Omental fat pad (tissue), 4 donors: ENCODE results near the gene THOC1.

GRCh38 chr18:213294-214497, 54.2 kb downstream of the THOC1 start:
- PRO-cap = no peak
- RAMPAGE, long total RNA, 4 experiments = no peak in any of the 4 experiments

GRCh38 chr18:217911-218746, 49.7 kb downstream of the THOC1 start:
- PRO-cap = no peak
- RAMPAGE, long total RNA, 4 experiments = no peak in any of the 4 experiments

DNA sequence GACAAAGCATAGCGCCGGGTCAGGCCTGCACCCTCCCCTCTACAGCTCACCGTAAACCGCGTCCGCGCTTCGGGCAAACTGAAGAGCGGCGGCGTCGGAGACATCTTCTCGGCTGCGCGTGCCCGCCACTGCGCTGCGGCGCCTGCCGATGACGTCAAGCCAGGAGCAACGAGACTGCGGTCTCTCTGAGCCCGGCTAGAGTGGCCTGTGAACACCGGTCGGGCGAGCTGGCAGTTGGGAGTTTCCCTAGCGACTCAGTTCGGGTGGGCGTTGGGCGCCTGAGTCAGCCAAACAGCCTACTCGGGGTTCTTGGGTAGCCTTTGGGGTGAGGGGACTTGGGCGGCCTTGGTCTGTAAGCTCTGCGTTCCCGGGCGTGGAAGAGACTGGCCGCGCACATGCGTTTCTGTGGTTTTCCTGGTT, at the start of gene THOC1:
Gene THOC1 (minus strand): TSS at position 132 of the 420 bp plus-strand sequence.
- PRO-cap = no peak
- RAMPAGE, long total RNA, 4 experiments = start-site peak on the plus strand in 1 of 4 experiments, centred at position 193 of the sequence, 6 reads per replicate; start-site peak on the minus strand in 4 of 4 experiments, centred at positions 113 to 124 of the sequence, 41 to 478 reads per replicate

DNA sequence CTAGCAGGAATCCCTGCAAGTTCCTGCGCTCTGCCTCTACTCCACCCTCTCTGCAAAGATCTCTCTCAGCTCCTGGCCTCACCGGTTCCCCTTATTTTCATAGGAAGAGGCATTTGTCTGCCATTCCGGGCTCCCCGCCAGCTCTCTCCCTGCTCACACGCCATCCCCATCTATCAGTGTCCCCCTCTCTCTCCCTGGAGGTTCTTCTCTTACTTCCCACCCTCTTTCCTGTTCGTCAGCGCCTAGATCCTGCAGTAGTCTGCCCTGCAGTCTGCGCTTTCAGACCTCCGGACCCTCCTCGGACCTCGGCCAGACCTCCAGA, 13.7 kb upstream of the COLEC12 start:
- PRO-cap = no peak
- RAMPAGE, long total RNA, 4 experiments = no peak in any of the 4 experiments

DNA sequence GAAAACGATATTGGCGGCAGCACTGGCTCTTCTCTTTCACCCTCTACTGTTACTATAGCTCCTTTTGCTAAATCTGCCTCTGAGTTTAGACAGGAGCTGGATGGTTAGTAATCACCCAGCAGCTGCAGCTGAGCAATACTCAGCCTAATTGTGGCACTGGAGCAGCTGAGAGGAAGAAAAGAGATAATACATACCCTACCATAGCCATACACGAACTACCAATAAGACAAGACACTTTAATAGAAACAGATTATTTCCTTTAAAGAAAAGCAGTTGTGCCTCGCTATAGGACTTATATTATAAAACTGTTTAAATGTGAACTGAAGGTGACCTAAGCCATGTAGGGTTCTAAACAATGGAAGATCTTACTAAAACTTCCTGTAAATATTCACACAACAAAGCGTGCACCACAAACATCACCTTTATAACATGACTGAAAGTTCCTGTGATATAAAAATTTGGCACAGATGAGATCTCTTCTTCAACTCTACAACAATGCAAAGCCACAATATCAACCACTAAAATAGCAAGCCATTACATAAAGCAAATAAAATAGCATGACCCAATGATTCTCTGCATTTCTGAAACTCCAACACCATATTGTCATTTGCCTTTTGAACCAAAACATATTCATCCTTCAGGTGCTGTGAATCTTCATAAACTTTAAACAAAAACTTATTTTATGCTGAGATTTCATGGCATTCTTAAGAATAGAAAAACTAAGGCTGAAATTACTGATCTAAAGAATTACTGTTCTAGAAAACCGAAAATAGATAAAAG, 3.6 kb downstream of the YES1 start:
- PRO-cap = no peak
- RAMPAGE, long total RNA, 4 experiments = no peak in any of the 4 experiments

DNA sequence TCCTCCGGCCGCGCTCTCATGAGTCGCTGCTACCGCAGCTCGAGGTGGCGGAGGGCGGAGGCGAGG, 92 bp downstream of the YES1 start:
- PRO-cap = no peak
- RAMPAGE, long total RNA, 4 experiments = no peak in any of the 4 experiments

DNA sequence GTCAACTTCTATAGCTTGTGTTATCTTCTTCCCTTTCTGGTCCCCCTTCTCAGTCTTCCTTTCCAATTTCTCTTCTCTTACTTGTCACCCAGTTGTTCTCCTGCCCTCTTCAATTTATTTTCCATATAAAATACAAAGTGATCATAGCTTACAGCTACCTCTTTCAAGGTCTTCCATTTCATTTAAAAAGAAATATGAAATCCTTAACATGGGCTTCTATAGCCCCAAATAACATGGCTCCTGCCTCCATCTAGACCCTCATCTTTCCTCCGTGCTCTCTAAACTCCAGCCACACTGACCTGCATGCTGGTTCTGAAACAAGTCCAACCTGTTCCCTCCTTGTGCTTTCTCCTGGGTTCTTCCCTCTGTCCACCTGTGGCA, 443.9 kb downstream of the METTL4 start:
- PRO-cap = no peak
- RAMPAGE, long total RNA, 4 experiments = no peak in any of the 4 experiments

DNA sequence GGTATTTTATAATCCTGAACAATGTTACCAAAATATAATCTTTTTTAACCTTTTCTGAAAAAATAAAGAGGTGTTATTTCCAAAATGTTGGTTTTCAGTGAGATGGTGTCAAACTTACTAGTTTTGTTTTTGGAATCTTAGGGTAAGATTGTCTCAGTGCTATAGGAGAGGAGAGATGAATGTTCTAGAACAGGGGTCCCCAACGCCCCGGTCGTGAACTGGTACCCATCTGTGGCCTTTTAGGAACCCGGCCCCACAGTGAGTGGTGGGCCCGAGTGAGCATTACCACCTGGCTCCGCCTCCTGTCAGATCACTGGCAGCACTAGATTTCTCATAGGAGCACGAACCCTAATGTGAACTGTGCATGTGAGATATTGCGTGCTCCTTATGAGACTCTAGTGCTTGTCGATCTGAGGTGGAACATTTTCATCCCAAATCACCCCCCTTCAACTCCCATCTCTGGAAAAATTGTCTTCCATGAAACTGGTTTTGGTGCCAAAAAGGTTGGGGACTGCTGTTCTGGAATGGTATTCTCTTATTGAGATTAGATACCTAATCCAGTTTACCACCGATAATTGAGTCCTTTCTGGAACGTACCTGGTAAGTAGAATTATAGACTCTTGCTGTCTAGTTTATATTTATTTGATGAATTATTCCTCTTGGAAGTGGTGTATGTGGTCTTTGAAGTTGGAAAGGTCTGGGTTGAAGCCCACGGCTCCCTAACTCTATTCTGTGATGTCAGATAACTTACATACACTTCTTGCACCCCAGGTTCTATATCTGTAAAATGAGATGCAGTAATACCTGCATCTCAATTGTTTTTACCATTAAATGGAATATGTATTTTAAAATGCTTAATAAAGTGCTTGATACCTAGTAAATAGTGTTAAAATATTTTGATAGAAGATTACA, 40.8 kb downstream of the SMCHD1 start:
- PRO-cap = no peak
- RAMPAGE, long total RNA, 4 experiments = no peak in any of the 4 experiments

- PRO-cap = no peak
- RAMPAGE, long total RNA, 4 experiments = no peak in any of the 4 experiments
Observed at GRCh38 chr18:2728848-2729683, 73.5 kb downstream of the SMCHD1 start.

- PRO-cap = no peak
- RAMPAGE, long total RNA, 4 experiments = no peak in any of the 4 experiments
Observed at GRCh38 chr18:2786716-2787297, 60.0 kb upstream of the EMILIN2 start.

- PRO-cap = no peak
- RAMPAGE, long total RNA, 4 experiments = no peak in any of the 4 experiments
Observed at GRCh38 chr18:2855310-2856360, 8.8 kb downstream of the EMILIN2 start.

DNA sequence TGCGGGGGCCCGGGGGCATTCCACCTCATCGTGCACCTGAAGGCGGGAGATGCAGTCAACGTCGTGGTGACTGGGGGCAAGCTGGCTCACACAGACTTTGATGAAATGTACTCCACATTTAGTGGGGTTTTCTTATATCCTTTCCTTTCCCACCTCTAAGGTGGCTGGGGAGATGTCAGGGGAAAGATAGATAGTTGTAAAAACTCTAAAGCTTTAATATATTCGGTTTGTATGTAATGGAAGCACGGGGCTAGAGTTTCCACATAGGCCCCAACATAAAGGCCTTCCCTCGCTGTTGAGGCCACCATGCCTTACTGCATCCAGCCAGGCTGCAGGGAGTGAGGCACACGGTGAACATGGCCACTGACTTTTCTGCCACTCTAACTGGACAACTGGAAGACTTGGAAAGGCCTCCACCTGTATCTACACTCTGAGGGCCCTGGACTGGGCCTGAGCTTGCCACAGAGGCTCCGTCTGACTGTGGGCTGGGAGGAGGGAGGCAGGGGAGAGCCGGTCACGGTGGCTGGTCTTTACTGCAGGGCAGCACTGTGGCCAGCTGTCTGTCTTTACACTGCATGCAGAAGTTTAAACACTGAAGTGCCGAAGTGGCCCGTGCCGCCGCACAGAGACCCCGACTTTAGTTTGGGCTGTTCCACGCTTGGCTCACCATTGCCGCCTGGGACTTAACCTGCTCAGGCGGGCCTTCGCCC, 66.6 kb downstream of the EMILIN2 start:
- PRO-cap = no peak
- RAMPAGE, long total RNA, 4 experiments = no peak in any of the 4 experiments

- PRO-cap = no peak
- RAMPAGE, long total RNA, 4 experiments = no peak in any of the 4 experiments
Observed at GRCh38 chr18:2961733-2962341, 51.1 kb downstream of the LPIN2 start.

DNA sequence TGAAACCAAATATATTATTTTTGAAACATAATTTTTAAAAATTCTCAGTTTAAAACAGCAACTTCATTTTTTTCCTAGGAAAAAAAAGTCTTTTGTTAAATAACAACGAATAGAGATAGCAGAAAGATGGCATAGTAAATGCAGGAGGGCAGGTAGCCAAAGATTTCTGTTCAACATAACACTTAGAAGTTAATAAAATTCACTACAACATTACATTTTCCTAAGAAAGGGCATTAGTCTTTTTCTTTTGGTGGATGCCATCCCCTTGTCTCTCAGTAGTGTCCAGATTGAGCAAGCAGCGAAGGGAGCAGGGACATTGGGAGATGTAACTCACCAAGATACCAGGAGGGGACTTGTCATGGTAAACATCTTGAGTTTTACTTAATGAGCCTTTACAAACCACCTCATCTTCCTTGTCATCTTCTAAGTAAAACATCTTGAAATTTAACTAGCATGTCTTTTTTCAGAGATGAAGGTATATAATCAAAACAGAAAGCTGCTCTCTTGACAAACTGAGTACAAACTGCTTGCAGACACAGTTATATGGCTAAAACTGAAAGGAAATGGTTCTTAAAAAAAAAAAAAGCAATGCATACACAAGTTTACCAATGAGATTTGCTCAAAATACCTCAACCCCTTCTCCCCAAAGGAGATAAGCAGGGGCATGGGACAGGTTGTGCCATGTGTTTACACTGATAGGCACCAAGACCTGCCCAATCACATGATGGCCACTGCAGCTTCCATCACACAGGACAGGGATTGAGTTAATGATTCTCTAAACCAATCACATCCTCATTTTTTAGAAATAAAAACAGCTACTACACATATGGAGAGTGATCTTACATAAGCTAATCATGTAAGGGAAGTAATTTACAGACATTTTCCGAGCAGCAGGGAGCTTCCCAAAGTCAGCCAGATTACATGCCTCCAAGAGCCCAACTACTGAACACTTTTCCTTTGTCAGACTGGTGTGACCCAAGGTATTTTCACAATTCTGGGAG, 30.3 kb downstream of the LPIN2 start:
- PRO-cap = no peak
- RAMPAGE, long total RNA, 4 experiments = no peak in any of the 4 experiments

DNA sequence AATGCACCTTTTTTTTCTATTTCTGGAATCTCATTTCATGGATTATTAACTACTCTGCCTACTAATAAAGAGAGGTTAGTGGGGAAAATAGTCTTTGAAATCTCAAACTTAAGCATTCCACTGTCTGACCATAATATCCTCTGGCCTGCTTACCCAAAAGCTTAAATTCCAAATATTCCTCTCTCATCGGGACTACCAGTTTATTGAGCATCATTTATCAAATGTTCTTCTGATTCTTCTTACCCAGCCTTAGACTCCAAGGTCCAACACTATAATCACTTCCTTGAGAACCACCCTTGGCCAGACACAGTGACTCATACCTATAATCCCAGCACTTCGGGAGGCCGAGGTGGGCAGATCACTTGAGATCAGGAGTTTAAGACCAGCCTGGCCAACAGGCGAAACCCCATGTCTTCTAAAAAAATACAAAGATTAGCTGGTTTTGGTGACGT, 38.6 kb upstream of the LPIN2 start:
- PRO-cap = no peak
- RAMPAGE, long total RNA, 4 experiments = no peak in any of the 4 experiments

DNA sequence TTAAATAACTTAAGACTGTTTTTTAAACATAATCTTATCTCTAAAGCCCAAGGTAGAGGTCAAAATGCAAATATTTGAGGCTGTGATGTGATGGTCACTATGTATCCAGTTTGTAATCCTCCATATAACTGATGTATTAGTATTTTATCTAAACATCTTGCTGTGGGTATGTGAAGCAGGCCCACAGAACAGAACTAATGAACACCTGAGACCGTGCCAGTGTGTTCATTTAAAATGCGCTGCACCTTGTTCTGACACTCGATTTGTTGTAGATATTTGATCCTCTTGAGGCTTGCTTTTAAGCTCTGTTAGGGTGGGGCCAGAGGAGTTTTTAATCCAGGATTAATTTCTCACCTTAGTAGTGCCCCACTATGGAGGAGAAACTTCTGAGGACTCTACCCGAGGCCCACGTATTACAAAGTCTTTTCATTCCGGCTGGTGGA, 49.6 kb upstream of the LPIN2 start:
- PRO-cap = no peak
- RAMPAGE, long total RNA, 4 experiments = no peak in any of the 4 experiments

DNA sequence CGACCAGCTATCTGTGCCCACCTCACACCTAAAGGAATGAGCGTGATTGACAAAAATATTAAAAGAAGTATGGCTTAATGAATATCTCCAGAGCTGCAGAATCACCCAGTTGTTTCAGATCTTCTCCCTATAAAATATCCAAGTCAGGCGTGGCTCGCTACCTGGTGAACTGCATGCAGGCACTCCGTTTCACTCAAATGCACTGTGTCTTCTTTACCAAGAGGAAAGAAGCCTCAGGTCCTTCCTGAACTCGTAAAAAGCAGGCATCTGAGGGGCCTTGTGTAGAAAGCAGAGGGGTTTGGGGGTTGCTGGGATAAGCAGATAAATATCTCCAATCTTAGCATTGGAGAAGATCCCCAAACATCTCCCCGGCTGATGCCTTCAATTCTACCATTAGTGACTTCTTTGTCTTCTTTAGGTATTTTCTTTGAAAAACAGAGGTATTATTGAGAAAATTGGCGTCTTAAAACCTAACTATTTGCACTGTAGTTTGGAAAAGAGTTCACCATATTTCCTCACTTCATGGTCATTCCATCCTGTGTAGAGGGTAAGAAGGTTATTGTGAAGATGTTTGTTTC, 67.8 kb downstream of the MYOM1 start:
- PRO-cap = no peak
- RAMPAGE, long total RNA, 4 experiments = no peak in any of the 4 experiments

- PRO-cap = no peak
- RAMPAGE, long total RNA, 4 experiments = no peak in any of the 4 experiments
Observed at GRCh38 chr18:3170386-3170749, 49.4 kb downstream of the MYOM1 start.

- PRO-cap = no peak
- RAMPAGE, long total RNA, 4 experiments = no peak in any of the 4 experiments
Observed at GRCh38 chr18:3253582-3254442, 6.2 kb downstream of the MYL12A start.

- PRO-cap = no peak
- RAMPAGE, long total RNA, 4 experiments = no peak in any of the 4 experiments
Observed at GRCh38 chr18:3275966-3276760, 14.2 kb downstream of the MYL12B start.